Breast epithelium (tissue), 2 donors: ENCODE data around the genes REG1B and CAPG.

DNA sequence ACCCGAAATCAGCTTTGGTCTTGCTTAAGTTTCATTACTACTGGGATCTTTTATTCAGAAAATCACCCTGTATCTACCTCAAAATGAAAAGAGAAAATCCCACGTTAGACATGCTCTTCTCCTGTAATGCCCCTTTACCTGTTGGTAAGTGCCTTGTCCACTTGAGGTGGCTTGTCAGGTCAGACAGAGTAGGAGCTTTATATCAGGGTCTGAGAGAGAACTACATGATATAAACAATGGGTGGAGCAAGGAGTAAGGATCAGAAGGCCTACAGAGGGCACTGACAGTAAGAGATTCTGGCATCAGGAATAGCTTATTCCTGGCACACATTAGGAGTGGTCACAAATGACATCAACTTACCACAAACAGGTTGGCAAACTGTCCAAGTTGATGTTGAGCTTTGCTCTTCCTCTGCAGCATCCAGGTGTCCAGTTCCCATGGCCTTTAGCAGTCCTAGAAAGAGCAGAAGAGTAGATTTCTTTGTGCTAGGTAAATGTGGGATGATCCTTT is at the start of gene REG1B:
Gene REG1B, minus strand, starts transcription at position 173 of the 510 bp plus-strand sequence.
- PRO-cap = no peak
- RAMPAGE, long total RNA, 2 experiments = no peak in any of the 2 experiments

DNA sequence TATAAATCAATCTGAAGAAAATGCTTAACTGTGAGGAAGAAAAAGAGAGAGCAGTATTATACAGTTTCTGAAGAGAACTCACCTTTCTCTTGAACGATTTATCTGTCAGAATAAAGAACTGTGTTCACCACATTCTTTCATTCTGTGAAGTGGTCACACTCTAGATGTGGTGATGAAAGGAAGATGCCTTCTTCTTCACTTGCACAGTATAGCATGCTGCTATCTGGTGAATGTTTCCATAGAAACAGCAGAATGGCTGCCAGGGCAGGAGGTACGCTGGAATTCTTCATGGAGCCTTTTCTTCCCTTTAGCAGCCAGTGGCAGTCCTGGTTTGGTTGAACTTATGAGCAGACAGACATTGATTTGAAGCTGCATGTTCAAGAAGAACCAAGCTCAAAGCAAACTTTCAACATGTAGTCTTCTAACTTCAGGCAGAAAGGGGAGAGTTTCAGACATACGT is 1157.8 kb upstream of the LRRTM1 start:
- PRO-cap = no peak
- RAMPAGE, long total RNA, 2 experiments = no peak in any of the 2 experiments

DNA sequence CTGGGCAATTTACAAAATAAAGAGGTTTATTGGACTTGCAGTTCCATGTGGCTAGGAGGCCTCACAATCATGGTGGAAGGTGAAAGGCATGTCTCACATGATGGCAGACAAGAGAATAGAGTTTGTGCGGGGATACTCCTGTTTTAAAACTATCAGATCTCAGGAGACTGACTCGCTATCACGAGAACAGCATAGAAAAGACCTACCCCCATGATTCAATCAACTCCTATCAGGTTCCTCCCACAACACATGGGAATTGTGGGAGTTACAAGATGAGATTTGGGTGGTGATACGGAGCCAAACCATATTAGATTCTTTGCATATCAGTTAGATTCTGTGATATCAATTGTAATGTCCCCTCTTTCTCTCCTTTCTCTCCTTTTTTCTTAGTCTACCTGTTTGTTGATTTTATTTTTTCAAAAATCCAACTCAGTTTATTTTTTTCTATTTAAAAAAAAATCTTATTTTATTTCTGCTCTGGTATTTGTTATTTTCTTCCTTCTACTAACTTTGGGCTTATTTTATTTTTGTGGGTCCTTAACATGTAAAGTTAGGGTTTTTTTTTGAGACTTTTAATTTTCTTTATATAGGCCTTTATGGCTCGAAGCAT is 1178.8 kb upstream of the LRRTM1 start:
- PRO-cap = no peak
- RAMPAGE, long total RNA, 2 experiments = no peak in any of the 2 experiments

GRCh38 chr2:82790272-82791153 is 1668.6 kb downstream of the SUCLG1 start:
- PRO-cap = no peak
- RAMPAGE, long total RNA, 2 experiments = no peak in any of the 2 experiments

GRCh38 chr2:84527190-84527659 is 10.9 kb downstream of the DNAH6 start:
- PRO-cap = no peak
- RAMPAGE, long total RNA, 2 experiments = no peak in any of the 2 experiments

- PRO-cap = no peak
- RAMPAGE, long total RNA, 2 experiments = no peak in any of the 2 experiments
These were observed 56.9 kb downstream of the TRABD2A start for GRCh38 chr2:84823984-84824393.

DNA sequence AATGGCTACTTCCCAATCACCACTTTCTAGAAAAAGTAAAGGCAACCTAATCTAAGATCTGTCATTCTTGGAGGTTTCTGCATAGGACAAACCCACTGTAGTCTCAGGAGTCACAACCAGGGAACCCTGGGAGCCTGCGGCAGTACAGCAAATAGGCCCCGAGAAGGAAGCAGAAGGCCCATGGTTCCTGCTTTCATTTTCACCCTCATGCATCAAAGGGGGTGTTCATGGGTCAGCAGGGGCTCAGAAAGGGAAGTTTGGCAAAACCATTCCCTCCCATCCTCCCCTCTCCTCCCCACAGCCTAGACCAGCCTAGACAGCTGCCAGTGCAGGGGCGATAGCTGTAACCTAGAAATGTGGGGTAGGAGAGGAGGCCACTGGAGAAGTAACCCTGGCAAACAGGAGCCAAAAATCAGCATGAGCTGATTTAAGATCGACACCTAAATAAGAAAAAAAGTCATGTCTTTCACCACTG is 48.0 kb downstream of the TRABD2A start:
- PRO-cap = no peak
- RAMPAGE, long total RNA, 2 experiments = no peak in any of the 2 experiments

GRCh38 chr2:84945884-84946966 is 24.7 kb upstream of the KCMF1 start:
- PRO-cap = no peak
- RAMPAGE, long total RNA, 2 experiments = no peak in any of the 2 experiments

GRCh38 chr2:84962888-84963331 is 8.1 kb upstream of the KCMF1 start:
- PRO-cap = no peak
- RAMPAGE, long total RNA, 2 experiments = no peak in any of the 2 experiments

- PRO-cap = no peak
- RAMPAGE, long total RNA, 2 experiments = no peak in any of the 2 experiments
These were observed 16.1 kb downstream of the KCMF1 start for GRCh38 chr2:84986650-84987833.

- PRO-cap = no peak
- RAMPAGE, long total RNA, 2 experiments = no peak in any of the 2 experiments
These were observed 39.6 kb downstream of the TGOLN2 start for GRCh38 chr2:85288001-85288823.

DNA sequence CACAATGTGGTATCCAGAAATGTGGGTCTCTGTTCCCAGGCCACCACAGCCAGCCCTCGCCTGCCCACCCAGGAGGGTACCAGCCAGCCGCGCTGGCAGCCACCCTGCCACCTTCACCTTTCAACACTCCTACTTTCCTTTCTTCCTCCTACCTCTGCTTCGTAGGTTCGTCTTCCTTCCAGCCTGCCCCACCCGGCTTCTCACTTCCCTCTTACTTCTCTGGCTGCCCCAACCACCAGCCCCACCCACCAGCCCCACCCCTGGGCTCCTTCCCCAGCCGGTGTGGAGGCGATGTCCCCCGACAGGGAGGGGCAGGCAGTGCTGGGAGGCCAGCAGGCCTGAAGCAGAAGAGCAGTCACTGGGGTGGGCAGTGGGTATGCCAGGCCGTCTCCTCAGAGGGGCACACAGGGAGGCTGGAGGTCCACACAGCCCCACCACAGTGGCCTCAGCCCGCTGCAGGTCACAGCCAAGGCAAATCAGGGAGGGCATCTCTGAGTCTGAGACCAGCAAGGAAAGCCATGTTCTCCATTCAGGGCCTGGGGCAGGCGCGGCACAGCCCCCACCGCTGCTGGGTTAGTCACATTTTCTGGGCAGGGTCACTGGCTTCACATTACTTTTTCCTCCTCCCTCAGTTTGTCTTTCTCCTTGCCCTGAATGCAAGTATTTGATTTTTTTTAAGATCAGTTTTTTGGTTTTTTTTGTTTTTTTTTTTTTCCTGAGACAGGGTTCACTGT is at the start of gene CAPG:
Gene CAPG, minus strand, starts transcription at position 202 of the 734 bp plus-strand sequence.
- PRO-cap = unidirectional peak, minus-strand start at position 201 of the sequence
- RAMPAGE, long total RNA, 2 experiments = start-site peak on the minus strand in 2 of 2 experiments, centred at positions 184 to 192 of the sequence, 18 to 550 reads per replicate

DNA sequence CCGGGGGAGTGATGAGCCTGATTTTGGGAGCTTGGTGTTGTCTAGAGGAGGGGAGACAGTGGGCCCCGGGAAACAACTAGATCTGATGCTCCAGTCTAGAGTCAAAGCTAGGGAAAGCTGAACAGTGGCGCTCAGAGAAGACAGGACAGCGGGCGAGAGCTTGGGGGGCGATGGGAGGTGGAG is 18.7 kb downstream of the SH2D6 start:
- PRO-cap = no peak
- RAMPAGE, long total RNA, 2 experiments = no peak in any of the 2 experiments

- PRO-cap = no peak
- RAMPAGE, long total RNA, 2 experiments = no peak in any of the 2 experiments
These were observed 20.2 kb downstream of the SH2D6 start for GRCh38 chr2:85438741-85439136.

DNA sequence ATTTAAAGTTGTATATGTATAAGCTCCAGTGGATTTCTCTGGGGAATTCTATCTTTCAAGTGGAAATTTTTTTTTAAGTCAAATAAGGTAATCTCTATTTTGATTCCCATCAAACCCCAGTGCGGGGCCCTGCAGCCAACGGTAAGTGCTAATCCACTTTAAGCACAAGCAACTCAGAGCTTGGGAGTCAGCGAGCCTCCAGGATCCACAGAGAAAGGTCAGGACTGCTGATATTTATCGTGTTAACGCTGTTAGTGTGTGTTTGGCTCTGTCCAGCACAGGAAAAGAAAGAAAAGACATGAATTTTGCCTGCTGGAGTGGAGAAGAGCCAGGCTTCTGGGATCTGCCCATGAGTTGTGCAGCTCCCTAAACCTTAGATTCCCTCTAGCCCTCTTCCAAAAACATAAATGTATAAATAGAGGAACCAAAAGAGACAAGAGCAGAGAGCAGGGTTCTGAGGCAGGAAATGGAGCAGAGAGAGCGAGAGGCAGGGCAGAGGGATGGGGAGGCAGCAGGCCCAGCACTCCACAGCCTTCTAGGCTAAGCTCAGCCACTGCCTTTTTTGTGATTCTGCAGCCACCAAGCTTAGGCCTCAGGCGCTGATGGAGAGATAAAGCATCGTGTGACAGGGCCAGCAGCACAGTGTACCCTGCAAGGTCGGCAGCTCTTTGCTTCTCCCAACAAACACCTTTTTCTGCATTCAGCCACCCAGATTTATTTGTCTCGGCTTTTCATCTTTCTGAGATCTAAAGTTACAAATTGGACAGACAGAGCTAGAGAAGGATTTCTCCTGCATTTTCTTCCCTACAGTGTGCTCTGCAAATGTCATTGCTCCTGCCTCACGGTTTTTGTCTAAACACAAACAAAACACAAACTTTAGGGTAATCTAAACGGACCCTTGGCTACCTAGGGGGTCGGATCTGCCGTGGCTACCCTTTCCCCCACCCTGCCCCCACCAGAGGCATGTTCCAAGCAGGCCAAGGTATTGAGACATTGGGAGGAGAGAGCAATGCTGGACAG is 14.5 kb upstream of the MAT2A start:
- PRO-cap = no peak
- RAMPAGE, long total RNA, 2 experiments = no peak in any of the 2 experiments

GRCh38 chr2:85598773-85599390 is 3.3 kb downstream of the RNF181 start:
- PRO-cap = no peak
- RAMPAGE, long total RNA, 2 experiments = no peak in any of the 2 experiments

- PRO-cap = no peak
- RAMPAGE, long total RNA, 2 experiments = no peak in any of the 2 experiments
These were observed 9.1 kb downstream of the SFTPB start for GRCh38 chr2:85658703-85659585.

- PRO-cap = no peak
- RAMPAGE, long total RNA, 2 experiments = no peak in any of the 2 experiments
These were observed 10.8 kb upstream of the SFTPB start for GRCh38 chr2:85678378-85679646.

DNA sequence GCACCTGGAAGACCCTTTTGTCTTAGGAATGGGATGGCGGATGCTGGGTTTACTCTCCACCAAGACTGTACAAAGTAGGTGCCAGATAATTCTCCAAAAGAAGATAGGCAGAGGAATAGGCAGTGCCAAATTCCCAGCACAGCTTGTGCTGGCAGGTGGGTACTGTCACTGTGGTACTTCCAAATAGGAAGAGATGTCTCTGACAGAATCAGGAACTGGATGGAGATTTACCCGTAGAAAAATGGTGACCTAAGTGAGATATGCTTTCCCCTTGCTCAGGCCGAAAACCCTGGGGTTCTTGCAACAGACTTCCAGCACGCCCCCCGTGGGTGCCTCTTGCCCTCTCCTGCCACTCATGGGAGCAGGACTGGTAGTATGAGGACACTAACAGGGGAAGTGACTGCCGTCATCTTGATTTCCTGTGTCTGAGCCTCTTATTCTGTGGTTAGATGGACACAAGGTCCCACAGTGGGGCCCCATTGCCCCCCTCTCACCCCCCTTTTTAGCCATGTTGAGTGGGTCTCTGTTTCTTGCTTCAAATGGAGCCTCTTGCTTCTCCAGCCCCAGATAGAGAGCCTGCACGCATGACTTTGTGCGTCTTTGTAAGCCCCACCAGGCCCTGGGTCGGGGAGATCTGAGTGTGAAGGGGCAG is 12.4 kb downstream of the GNLY start:
- PRO-cap = no peak
- RAMPAGE, long total RNA, 2 experiments = no peak in any of the 2 experiments

- PRO-cap = no peak
- RAMPAGE, long total RNA, 2 experiments = no peak in any of the 2 experiments
These were observed 4.9 kb upstream of the ATOH8 start for GRCh38 chr2:85748508-85749659.